BE2C (cell line): Measurements from ENCODE around the genes ABLIM2, SH3TC1 and GPR78.

- RRBS = no CpG with 5 or more reads among the region's 21 CpGs
Measured at GRCh38 chr4:7871230-7872181, 68.2 kb downstream of the AFAP1 start.

DNA sequence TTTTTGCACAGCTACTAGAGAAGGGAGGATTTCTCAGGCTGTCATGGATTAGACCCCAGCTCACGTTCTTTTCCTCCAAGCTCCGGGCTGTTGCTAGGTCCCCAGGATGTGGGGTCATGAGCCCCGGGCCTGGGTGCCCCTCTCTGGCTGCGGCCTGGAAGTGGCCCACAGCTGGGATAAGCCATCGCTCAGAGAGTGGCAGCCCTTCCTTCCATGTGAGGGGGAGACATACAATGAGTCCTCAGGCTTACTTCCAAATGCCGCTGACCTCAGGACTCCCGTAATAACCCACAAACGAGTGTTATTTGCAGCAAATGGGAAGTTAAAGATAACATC, 79.7 kb downstream of the ABLIM2 start:
- RRBS = no CpG with 5 or more reads among the region's 8 CpGs

DNA sequence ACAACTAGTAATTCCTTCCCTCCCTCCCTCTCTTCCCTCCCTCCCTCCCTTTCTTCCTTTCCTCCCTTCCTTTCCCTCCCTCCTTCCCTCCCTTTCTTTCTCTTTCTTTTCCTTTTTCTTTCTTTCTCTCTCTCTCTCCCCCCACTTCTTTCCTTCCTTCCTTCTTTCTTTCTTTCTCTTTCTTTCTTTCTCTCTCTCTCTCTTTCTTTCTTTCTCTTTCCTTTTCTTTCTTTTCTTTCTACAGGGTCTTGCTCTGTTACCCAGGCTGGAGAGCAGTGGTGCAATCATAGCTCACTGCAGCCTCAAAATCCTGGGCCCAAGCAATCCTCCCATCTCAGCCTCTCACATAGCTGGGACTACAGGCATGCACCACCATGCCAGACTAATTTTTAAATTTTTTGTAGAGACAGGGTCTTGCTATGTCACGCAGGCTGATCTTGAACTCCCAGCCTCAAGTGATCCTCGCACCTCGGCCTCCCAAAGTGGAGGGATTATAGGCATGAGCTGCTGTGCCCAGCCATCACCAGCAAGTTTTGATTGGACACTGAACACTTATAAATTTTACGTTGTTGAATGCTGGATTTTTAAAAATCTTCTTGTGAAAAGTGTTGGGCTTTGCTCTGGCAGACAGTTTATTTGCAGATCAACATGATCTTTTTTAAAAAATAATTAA, 63.6 kb downstream of the ABLIM2 start:
- RRBS = no CpG with 5 or more reads among the region's 4 CpGs

GRCh38 chr4:8101405-8101853, 57.2 kb downstream of the ABLIM2 start:
- RRBS = no CpG with 5 or more reads among the region's 11 CpGs

DNA sequence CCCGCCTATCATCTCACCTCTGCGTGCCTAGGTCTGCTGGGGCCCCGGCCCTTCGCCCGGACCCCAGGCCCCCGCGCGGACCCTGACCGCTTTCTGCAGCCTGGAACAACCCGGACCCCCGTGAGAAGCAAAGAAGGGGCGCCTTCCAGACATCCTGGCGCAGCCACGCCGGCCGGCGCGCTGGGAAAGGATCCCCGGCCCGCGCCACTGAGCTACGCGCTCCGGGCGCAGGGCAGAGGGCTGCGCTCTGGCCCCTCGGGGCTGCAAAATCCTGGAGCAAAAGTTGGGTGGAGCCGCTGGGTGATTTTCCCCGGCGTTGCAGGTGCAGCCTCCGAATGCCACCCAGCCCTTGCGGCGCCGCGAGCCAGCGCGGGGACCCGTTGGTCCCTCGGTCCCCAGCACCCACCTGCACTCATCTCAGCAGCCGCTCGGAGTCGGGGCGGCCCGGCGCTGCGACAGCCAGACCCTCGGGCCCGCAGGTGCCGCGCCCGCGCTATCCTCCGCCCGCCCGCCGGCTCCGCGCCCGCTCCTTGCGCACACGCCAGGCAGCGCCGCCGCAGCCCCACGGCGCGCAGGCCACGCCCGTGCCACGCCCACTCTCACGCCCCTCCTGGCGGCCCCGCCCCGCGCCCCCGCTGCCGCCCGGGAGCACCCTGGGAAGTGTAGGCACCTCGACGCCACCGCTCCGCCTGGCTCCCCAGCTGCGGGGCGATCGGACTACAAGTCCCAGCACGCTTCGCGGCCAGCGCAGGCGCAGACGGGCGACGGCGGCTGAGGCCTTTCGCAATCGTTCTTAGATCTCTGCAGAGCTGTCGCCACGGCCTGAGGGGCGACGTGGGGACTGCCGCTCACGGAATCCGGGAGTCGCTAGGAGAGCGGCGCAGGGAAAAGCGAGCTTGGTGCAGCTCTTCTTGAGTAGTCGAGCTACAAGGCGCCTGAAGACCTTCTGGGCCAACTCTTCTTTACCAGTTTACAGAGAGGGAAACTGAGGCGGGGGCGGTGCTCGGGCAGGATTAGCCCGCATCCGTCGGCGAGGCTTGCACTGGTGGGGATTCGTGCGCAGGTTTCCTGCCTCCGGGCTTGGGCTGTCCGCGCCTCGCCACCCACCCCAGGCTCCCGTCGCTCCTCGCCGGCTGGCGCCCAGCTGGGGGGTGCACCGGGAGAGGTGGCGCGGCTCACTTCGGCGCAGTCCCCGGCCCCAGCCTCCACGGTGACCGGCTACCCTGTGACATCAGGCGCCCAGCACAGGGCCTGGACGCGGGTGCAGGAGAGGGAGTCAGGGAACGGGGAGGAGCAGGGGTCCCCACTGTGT, at the start of gene ABLIM2:
Gene ABLIM2 (minus strand): TSS at position 540 of the 1,312 bp plus-strand sequence.
- RRBS = 4% methylated on average over 44 of the region's 139 CpGs

DNA sequence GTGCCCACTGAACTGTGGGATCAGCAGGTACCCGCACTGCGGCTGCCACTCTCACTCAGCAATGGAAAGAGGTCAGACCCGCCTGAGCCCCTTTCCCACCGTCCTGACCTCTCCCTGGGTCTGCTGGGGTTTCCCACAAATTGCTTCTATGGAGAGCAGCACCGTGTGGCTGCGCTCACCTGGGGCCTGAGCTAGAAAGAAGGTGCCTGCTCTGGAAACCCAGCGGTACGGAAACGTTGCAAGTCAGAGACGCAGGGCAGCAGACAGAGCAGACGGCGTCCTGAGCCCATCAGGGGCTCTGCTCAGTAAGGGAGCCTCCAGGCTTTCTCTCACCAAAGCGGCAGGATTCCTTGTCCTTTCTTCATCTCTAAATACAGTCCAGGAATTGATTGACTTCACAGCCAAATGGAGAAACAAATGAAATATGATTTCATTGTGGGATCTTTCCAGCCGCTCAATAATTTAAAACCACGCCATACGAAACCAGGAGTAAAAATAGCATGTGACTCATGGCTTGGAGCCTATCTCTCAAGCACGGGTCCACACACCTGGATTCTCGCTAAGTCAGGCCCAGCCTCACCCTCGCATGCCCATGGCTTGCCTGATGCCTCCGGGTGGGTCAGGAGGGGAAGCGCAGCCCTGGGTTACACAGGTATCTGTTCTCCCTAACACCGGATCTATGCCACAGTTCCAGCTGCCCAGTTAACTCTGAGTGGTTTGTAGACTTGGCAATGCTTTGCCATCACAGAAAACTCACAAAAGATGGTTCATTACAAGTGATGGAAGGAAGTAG, 5.4 kb upstream of the ABLIM2 start:
- RRBS = 93% methylated on average over 3 of the region's 22 CpGs

DNA sequence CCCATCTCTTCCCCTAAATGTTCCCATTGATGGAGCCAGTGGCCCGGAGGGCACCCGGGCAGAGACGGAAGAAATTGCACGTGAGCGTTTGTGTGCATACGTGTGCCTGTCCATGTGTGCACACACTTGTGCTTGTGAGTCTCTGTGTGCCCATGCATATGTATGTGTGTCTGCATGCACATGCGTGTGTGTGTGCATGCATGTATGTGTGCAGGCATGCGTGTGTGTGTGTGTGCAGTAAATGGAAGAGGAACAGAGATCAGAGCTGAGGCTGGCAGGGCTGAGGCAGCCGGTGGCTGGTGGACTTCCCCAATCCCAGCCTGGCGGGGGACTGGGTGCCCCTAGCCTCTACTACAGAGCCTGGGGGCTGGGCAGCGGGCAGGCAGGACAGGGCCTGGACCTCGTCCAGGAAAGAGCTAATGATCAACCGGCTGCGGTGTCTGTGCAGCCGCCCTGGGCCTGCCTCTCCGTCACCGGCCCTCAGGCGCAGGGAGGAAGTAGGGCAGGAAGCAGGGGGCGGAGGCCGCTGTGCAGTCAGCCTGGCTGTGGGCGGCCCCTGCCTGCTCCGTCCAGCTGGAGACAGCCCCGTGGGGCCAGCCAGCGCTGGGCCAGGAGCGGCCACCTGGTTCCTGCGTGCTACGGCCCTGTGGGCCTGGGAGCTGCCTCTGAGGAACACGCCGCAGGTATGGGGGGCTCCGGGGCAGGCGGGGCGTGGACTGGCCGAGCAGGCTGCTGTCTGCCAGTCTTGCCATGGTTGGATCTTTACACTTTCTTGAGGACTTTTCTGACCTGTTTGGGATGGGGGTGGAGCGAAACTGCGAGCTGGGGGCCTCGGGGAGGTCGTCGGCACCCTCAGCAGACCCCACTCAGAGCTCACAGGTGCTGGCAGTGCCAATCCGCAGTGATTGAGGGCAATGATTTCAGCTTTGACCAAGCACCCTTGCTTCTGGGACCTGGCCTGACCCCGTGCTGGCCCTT, at the start of gene SH3TC1:
Gene SH3TC1 (plus strand): TSS at position 568 of the 978 bp plus-strand sequence.
- RRBS = 2% methylated on average over 5 of the region's 40 CpGs

DNA sequence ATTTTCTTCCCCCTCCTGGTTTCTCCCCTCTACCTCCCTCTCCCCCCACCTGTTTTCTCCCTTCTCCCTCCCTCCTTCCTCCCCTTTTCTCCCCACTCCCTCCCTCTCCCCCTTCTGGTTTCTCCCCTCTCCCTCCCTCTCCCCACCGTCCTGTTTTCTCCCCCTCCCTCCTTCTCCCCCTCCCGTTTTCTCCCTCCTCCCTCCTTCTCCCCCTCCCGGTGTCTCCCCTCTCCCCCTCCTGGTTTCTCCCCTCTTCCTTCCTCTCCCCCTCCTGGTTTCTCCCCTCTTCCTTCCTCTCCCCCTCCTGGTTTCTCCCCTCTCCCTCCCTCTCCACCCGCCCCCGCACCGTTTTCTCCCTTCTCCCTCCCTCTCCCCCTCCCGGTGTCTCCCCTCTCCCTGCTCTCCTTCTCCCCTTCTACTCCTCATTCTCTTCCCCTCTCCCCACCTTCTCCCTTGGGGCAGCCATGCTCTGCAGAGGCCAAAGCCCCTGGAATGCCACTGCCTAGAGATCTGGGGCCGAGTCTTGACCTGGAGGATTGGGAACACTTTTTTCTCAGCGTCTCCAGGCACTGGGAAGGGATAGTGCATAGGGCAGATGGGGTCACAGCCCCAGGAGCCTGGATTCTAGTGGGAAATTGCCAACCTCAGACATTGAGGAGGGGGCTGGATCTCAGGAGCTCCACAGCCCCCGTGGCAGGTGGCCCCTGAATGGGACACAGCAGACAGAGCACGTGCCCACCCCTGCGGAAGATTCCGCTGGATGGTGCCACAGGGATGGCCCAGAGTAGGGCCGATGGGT, 12.2 kb downstream of the SH3TC1 start:
- RRBS = no CpG with 5 or more reads among the region's 14 CpGs

GRCh38 chr4:8227709-8228872, 29.0 kb downstream of the SH3TC1 start:
- RRBS = 77% methylated on average over 24 of the region's 57 CpGs

DNA sequence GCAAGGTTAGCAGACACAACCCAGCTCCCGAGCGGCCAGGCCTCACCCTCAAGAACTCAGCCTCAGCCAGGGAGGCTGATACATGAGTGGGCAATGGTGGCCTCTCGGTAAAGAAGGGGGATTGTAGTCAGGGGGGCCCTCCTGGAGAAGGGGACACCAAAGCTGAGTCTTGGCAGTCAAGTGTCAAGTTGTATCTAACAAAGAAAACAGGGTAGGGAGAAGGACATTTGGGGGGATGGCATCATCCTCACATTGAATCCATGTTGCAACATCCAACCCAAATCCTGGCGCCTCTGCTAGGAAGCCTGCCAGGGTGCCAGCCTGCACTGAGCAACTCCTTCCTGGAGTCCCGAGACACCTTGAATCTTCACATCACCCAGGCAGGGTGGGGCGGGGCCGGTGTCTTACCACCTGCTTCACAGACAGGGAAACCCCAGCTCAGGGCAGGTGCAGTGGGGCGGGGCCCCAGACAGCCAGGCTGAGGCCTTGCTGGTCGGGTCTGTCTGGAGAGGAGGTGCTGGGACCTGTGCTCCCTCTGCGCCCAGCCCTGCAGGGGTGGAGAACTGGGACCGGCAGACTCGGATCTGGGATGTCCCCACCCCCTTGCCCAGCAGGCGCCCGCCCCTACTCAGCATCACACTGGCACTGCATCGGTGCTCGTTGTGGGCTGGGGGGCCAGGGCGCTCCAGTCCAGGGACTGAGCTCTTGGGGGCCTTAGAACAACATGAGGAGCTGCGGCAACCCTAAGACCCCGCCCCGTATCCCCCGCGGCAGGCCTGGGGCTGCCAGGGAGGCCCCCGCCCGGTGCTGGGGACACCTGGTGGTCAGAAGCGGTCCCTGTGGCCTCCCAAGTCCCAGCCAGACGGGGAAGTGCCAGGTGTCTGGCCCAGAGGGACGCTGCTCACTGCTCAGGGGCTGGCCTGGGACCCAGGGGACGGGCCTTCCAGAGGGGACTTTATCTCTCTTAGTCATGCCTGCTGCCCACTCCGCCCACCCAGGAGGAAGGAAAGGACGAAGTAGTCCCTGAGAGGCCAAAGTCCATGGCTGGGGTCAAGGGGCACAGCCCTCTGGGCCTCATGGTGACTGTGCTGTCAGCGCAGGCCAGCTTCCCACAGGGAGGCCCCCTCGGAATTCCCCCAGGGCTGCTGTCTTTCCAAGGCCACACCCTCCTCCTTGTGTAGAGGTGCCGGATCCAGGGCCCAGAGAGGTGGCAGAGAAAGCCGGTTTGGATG, 31.3 kb upstream of the HTRA3 start:
- RRBS = no CpG with 5 or more reads among the region's 34 CpGs

- RRBS = no CpG with 5 or more reads among the region's 19 CpGs
Measured at GRCh38 chr4:8243780-8244612, 25.6 kb upstream of the HTRA3 start.

GRCh38 chr4:8254099-8254596, 15.4 kb upstream of the HTRA3 start:
- RRBS = no CpG with 5 or more reads among the region's 15 CpGs

DNA sequence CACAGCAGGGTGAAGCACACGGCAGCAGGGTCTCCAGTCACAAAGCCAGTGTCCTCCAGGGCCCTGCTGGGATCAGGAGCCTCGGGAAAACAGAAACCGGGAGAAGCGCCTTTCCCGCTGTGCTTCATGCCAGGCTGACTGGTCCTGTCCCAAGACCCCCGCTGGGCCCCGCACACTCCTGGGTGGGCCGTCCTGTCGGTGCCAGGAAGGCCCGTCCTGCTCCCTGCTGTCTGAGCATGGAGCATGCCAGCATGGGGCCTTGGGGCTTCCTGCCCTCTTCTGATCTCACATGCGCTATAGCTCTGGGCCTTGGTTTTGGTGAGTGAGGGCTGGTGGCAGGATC, 64.1 kb downstream of the ACOX3 start:
- RRBS = no CpG with 5 or more reads among the region's 11 CpGs

DNA sequence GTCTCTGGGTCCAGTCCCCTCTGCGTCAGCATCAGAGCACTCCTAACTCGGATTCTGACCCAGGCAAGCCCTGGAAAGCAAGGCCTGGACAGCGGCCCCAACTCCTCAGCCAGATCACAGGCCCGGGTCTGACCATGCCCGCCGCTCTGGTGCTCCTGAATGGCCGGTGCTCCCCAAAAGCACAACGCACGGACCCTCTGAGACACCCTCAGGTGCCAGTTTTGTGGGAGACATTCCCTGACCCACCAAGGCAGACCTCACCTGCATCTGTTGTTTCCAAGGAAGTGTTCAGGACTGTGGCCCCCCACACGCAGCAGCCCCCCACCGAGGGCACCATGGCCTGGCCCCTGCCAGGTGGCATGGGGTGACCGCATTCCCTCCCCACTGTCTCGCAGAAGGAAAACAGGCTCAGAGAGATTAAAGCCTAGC, 55.8 kb downstream of the ACOX3 start:
- RRBS = 88% methylated on average over 3 of the region's 13 CpGs

- RRBS = no CpG with 5 or more reads among the region's 14 CpGs
Measured at GRCh38 chr4:8398274-8399000, 42.1 kb downstream of the ACOX3 start.

GRCh38 chr4:8402546-8403141, 37.9 kb downstream of the ACOX3 start:
- RRBS = no CpG with 5 or more reads among the region's 17 CpGs

GRCh38 chr4:8478465-8478850, 37.9 kb downstream of the TRMT44 start:
- RRBS = no CpG with 5 or more reads among the region's 12 CpGs

GRCh38 chr4:8580045-8580698, at the start of gene GPR78:
TSS of gene GPR78 (plus strand) at chr4:8580392.
- RRBS = no CpG with 5 or more reads among the region's 29 CpGs

GRCh38 chr4:8607305-8607747, 14.8 kb downstream of the CPZ start:
- RRBS = no CpG with 5 or more reads among the region's 18 CpGs

GRCh38 chr4:8611820-8612740, 19.5 kb downstream of the CPZ start:
- RRBS = no CpG with 5 or more reads among the region's 29 CpGs